Hair follicle dermal papilla cell (primary cell): ENCODE measurements around the gene TIPARP.

DNA sequence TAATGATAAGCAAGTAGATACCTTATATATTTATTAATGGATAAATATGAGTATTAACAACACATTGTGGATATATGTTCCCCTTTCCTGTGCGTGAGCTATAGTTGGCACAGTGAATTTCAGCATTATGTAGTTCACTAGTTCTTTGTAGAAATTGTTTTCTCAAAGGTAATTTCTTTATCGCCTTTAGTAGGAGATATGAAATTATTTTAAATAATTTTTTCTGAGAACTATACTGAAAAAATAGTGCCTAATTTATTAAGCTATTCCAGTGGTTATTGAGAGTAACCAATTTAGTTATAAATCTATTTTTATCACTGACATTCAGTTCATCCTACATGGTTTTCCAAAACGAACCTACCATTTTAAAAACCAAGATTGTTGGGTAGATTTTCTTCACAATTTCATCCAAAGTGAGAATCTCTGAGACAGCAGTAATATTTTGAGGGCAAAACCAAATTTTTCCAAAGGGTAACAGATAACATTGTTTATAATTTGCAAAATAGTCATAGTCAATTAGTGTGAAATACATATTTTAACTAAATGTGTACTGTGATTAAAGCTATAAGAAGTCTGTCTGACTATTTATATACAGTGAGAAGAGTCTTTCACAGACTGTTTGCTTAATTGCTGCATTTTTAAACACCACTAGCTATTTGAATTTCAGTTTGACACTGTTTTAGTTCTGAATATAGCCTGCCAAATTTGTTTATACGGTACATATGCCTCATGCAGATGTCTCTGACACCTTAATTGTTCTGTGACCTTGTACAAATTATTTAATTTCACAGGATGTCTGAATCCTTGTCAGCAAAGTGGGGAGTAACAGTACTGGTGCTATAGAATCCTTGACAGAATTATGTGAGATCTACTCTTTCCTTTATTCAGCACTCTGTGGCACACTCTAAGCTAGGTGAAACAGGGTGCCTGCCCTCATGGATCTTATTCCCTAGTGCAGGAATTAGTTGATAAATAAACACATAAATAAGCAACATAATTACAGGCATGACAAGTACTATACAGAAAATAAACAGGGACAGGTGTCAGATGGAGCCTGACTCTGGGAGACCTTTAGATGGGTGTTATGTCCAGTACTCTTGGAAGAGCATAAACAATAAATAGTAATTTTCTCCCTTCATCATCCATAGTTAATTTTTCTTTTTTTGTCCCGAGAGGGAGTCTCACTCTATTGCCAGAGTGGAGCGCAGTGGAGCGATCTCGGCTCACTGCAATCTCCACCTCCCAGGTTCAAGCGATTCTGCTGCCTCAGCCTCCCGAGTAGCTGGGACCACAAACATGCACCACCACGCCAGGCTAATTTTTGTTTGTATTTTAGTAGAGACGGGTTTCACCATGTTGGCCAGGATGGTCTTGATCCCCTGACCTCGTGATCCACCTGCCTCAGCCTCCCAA lies 125.5 kb downstream of the MBNL1 start:
- CAGE, long polyA plus RNA, result no peak

DNA sequence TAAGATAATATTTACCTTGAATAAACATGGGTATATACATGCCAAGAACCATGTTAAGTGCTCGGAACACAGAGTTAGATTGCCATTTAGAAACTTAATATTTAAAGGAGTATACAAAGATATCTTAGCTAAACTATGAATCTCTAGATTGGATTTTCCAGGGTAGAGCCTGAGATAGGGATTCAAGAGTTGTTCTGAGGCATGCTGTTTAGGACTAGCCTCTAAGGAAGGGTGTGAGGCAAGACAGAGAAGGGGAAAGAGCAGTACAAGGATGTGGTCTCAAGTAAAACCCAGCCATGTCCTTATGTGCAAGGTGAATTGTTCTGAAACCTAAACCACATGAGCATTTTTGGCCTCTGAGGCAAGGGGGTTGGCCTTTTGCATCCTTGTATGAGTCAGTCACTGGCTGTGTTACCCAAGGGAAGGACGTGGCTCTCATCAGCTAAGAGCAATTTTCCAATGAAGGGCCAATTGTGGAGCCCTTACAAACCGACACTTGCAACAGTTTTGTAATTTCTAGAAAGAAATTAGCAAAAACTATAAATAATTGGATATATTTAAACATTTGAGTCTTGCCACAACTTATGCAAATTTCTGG lies 98.0 kb upstream of the P2RY1 start:
- CAGE, long polyA plus RNA, result no peak

DNA sequence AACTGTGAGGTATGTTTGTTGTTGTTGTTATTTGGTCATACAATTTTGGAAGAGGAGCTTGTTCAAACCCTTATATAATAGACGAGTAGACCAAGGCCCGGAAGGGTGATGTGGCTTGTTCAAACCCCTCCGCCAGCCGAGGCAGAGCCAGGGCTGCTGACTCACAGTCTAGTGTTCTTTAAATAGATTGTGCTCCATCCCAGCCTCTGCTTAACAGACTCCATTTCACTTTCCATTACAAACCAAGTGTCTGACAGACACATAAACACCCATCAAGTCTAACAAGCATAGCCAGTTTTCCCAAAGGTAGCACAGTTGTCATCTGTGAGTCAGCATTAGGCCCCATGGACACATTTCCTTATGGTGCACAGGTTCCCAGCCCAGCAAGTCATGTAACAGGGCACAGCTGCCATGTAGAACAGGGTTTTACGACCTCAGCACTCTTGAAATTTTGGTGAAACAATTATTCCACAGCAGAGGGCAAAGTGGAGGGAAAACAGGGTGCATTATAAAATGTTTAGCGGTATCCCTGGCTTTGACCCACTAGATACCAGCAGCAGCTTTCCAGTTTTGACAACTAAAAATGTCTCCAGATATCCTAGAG lies 109.9 kb upstream of the RAP2B start:
- CAGE, long polyA plus RNA, result no peak

GRCh38 chr3:153130448-153131065 lies 31.5 kb upstream of the RAP2B start:
- CAGE, long polyA plus RNA, result no peak

DNA sequence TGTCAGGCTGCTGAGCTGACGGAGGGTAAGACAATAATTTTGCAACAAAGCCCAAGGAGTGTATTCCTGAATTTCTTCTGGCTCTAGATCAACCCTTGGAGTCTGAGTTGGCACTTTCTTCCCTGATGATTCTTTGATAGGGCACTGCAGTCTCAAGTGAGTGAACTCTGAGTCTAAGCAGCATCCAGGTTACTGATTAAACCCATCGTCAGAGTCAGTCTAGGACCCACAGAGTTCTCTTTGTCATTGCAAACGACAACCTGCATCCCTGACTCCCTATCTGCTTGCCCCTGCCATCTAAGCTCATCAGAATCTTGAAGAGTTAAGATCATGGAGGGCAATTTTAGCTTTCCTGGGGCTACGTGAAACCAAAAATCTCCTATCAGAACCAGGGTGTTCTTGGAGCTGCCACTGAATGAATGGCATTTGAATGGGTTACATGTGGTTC lies 58.6 kb downstream of the MME start:
- CAGE, long polyA plus RNA, result no peak

DNA sequence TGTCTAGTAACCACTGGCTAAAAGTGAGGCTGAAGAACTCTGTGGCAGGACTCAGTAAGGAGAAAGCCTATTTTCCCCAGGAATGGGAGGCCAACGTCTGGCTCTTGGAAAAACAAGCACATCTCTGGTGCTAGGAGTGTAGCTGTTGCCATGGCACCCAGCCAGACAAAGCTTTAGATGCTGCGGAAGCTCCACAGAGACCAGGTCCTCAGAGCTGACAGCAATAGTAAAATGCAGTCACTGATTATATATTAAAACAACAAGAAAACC lies 124.9 kb upstream of the STRIT1 start:
- CAGE, long polyA plus RNA, result no peak

DNA sequence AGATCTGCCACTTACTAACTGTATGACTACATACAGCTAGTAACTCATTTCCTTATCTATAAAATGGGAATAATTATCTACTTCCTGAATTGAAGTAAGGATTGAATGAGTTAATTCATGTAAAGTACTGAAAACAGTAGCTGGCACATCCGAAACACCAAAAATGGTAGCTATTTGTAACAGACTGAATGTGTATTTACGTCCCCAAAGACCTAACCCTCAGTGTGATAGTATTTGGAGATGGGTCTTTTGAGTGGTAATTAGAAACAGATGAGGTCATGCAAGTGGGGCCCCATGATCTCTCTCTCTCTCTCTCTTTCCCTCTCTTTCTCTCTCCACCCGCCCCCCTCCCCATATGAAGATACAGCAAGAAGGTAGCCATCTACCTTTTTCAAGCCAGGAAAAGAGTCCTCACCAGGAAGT lies 146.2 kb downstream of the PLCH1 start:
- CAGE, long polyA plus RNA, result no peak

GRCh38 chr3:155653641-155654655 lies 90.9 kb downstream of the PLCH1 start:
- CAGE, long polyA plus RNA, result no peak

- CAGE, long polyA plus RNA, result no peak
Observed at GRCh38 chr3:155703868-155704511, 40.9 kb downstream of the PLCH1 start.

GRCh38 chr3:155853731-155853912 lies 605 bp downstream of the SLC33A1 start:
- CAGE, long polyA plus RNA, result no peak

DNA sequence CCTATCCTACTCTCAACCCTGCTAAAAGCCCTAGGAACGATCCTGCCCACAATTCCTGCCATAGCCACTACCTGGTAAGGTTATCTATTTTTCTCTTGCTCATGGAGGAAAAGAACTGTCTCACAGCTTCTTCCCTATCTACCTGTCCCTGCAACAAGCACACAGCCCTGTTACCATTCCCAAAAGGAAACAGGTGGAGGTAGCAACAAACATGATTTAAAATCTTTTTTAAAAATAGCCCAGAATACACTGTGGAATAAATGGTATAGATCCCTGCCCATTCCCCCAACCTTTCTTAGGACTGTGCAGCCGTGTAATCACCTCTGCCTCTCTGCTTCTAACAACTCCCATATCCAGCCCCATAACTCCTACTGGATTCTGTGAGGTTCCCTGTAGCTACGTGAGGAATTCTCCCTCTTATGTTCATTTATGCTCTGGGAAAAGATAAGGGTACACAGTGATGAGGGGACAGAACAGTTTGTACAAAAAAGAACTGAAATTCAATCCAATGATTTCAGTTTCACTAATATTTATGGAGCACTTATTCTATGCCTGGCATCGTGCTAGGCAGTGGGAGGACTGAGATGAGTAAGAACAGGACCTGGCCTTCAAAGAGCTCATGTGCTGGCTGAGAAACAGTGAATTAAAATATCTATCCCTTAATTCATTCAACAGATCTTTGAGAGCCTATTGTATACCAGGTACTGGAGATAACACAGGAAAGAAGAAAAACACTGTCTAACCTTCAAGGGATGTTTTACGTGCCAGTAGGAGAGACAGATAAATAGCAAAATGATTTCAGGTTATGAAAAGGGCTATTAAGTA lies 22.3 kb downstream of the SSR3 start:
- CAGE, long polyA plus RNA, result no peak

DNA sequence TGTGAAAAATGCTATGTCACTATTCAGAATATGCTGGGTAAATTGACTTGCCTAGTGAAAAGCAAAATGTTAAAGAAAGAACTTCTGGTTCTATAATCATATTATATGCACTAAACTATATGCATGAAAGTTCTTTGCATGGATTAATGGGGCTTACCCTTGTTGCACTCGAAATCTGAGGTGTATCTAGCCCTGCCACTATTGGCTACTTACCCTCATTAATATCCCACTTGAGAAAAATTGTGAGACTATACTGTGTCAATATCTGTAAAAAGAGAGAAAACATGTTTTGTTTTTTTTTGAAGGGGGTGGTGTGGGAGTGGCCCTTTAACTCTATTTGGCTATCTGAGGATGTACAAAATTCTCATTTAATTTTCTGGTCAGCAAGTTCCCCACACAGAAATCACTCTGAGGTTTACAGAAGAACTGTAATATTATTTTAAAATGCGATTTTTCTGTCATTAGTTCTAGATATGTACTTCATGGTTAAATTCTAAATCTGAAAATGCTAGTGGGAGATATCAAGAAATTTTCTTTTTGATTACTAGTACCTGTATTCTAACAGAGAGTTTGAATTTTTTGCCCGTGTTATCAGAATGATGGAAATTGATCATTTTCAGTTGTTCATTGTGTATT lies 16.9 kb downstream of the SSR3 start:
- CAGE, long polyA plus RNA, result no peak

DNA sequence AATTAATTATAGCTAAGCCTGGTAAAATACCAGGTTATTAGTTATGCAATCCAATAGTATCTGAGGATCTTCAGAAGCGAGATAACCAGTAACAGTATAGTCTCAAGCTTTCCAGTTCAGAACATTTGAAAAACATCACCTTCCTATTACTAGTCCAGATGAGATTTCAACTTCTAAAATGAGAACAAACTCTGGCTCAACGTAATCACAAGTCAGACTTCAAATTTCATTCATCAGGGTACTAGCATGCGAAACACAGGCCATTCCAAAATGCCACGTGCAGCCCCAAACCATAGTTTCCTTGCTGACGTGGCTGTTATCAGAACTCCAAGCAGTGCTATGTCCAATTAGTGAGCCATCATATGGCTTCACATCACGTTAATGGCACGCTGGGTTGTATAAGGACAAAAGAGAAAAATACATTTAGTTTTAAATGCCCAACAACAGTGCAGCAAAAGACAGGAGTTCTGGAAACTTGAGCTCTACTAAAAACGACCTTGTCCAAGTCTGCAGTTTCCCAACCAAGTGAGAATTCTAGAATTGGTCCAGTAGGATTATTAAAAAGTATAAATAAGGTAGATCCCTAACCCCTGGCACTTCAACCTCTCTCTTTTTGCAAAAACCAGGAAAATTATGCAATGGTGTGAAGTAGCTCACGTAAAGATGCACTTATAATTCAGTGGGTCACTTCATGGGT lies 915 bp downstream of the SSR3 start:
- CAGE, long polyA plus RNA, result no peak

- CAGE, long polyA plus RNA, result no peak
Observed at GRCh38 chr3:156673846-156674734, at the start of gene TIPARP. TIPARP (plus strand) TSS chr3:156674590.

GRCh38 chr3:156674735-156674861 lies 208 bp downstream of the TIPARP start:
- CAGE, long polyA plus RNA, result no peak

- CAGE, long polyA plus RNA, result no peak
Observed at GRCh38 chr3:156691901-156692566, 17.6 kb downstream of the TIPARP start.

DNA sequence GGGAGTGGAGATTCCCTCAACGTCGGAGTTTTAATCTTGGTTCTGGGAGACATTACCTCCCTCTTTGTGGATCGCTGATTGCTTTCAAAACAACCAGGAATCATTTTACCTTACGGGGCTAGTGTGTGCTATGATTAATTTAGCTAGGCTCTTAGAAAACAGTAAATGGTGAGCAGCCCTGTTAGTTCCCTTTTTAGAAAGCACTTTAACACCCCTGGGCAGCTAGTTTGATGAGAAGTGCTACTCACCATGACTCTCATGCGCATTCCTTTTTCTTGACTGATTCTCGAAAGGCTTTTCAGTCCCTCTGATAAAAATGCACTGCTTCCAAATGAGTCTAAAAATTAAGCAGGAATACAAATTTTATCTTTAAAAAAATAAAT lies 75.3 kb upstream of the LEKR1 start:
- CAGE, long polyA plus RNA, result no peak

DNA sequence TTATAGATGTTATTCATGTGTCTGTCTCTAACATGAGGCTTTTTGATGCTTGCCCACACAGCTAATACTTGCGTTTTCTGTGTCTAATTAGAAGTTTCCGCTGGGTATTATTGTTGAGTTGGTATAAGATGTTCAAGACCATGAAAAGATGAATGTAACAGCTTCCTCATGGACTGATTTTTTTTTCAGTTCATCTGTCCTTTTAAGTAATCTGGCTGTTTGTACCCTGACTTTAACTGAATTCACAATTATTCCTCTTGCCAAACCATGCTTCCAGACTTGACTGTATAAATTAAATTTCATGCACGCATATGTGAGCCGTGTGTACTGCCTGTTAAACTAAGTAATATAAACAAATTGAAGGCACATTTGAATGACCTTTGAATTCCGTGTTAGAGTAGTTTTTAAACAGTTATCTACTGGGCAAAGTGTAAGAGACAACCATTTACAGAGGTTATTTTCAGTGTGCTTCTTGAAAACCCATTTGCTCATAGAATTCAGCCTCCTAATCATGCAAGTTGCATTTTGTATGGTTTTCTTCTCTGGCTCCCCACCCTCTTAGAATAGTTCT lies 10.6 kb upstream of the LEKR1 start:
- CAGE, long polyA plus RNA, result no peak

- CAGE, long polyA plus RNA, result no peak
Observed at GRCh38 chr3:156816631-156817536, 9.3 kb upstream of the LEKR1 start.

DNA sequence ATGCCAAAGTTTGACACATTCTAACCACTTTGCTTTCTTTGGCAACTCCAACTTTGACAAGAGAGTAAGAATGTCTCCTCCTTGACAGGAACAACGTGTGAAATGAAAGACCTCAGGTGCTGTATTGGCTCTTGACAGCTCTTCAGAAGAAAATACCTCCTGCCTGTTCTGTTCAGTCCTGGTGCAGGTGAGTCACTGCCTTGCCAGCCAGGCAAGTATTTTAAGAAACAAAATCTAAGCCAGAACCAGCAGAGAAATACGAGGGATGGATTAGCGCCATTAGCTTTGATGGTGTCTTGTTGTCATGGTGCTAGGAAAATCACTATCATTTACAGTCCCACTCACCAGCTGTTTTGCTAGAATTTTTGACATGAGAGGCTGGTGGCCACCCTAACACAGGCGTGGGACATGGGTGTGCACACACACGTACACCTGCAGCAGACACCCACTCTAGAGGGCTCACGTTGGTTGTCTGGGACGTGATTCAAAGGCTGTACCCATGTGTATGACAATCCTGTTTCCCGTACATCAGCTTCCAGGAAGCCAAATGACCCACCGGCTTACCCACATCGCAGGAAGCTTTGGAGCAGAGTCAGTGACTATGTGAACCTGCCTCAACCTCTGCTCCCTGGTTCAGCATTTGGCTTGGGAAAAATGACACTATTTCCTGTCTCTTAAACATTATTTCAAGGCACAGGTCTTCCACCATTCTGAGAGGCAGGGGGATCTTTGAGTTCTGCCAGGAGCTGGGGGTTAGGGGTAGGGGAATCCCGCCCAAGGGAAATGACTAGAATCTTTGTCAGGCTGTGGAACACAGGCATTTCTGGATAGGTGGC lies 60.3 kb downstream of the CCNL1 start:
- CAGE, long polyA plus RNA, result no peak